Aorta (tissue), 1 donor: ENCODE measurements around the gene SHISA9.

DNA sequence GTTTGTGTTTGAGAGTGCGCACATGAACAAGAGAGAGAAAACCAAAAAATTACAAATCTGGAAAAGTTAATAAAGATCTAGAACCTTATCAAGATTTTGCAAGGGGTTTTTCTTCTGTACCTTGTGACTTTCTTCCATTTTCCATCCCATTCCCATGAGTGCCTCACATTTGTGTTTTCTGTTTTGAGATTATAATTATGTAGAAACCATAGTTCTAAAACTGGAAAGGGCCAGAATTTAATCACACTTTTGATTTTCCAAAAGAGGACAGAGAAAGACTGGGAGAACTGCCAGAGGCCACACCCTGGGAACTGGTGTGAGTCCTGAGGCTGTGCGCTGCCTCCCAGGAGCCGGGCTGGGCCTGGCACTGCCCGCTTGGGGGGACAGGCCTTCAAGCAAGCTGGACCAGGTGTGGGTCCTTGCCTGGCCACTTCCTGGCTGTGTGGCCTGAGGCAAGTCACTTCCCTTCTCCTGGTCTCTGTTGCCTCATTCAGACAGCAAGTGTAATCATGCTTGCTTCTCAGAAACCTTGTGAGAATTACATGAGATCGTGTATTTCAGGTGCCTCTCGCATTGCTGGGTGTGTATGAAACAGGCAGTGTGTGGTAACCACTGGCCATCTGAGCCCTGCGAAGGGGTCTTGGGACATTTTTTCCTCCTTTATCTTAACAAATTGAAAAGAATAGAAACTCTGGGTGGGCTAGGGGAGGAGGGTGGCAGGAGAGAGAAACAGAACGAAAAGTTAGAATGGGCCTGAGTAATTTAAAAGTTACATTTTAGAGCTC is 143.0 kb downstream of the SNX29 start:
- PRO-cap: no peak

GRCh38 chr16:12255972-12256426 is 279.5 kb downstream of the SNX29 start:
- PRO-cap: no peak

GRCh38 chr16:12372246-12372854 is 395.8 kb downstream of the SNX29 start:
- PRO-cap: no peak

- PRO-cap: no peak
These were observed 191.2 kb downstream of the CPPED1 start for GRCh38 chr16:12612384-12613029.

GRCh38 chr16:12619416-12619956 is 184.2 kb downstream of the CPPED1 start:
- PRO-cap: no peak

DNA sequence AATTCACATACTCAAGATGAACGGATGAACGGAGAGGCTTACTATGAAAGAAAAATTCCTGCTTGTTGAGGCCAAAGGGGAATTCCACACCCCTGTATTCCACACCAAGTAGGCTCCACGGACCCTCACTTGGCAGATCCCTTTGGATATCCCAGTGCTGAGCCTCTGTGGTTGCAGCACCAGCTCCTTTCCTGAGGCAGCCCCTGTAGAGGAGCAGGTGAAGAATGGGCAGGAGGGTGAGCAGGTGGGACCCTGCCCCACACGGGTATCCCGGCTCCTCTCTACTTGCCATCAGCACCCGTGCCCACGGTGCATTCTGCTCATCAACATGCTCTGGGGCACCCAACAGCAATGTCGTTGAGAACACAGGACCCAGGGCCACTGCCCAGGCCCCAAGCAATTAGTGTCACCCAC is 113.0 kb downstream of the CPPED1 start:
- PRO-cap: no peak

- PRO-cap: no peak
These were observed at the start of gene SHISA9 for GRCh38 chr16:12901244-12901953. Gene SHISA9 (plus strand): TSS chr16:12901598.

GRCh38 chr16:13794965-13795731 is 124.8 kb upstream of the ERCC4 start:
- PRO-cap: no peak

GRCh38 chr16:13920552-13921093 is 669 bp downstream of the ERCC4 start:
- PRO-cap: no peak

DNA sequence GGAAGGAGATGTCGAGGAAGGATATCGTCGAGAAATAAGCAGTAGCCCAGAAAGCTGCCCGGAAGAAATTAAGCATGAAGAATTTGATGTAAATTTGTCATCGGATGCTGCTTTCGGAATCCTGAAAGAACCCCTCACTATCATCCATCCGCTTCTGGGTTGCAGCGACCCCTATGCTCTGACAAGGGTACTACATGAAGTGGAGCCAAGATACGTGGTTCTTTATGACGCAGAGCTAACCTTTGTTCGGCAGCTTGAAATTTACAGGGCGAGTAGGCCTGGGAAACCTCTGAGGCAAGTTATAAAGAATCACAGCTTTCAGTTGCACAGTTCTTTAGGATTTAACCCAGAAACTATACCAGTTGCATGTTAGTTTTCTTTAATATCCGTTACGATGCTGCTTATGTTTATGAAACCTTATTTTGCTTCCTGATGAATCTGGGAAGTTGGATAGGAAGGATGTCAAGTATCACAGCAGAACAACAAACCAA is 15.5 kb downstream of the ERCC4 start:
- PRO-cap: no peak

DNA sequence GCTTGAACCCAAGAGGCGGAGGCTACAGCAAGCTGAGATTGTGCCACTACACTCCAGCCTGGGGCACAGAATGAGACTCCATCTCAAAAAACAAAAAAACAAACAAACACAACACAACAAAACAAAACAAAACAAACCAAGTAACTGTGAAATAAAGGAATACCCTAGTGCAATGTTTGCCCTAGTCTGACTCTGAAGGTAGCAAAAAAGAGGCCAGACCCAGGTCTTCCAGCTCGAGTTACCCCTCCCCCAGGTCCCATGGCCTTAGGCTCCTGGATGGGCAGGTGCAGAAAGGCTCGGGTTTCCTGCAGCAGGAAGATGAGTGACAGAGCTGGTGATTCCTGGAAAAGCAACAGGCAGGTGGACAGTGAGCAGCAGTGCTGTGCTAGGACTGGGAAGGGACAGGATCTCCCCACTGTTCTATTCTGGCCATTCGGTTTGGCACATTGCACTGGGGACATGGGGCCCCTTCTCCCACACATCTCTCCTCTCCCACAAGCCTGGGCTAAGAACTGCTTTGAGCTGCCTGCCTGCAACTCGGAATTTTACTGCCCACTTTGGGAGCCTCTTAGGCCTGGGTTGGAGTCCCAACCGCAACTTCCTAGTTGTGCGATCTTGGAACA is 42.9 kb upstream of the MRTFB start:
- PRO-cap: no peak

DNA sequence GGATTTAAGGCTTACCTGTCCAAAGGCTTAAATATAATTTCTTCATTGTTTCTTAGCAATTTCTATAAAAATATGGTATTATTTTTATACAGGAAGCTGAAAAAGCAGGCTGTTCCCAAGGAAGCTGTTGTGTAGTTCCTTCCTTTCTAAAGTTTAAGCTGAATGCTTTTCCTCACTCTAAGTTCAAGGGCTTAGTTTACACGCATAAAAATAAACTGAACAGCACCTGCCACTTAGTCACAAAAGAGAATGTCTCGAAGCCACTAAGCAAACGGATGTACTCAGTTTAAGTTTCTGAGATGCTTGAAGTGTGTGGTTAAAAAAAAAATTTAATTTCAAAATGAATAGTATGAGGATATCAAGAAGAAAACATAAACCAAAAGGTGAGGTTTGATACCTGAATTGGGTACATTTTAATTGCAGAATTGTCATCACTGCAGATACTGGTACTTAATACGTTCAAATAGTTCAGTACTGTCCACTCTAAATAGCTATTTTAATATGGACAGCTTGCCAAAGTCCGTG is 38.0 kb downstream of the MRTFB start:
- PRO-cap: no peak

DNA sequence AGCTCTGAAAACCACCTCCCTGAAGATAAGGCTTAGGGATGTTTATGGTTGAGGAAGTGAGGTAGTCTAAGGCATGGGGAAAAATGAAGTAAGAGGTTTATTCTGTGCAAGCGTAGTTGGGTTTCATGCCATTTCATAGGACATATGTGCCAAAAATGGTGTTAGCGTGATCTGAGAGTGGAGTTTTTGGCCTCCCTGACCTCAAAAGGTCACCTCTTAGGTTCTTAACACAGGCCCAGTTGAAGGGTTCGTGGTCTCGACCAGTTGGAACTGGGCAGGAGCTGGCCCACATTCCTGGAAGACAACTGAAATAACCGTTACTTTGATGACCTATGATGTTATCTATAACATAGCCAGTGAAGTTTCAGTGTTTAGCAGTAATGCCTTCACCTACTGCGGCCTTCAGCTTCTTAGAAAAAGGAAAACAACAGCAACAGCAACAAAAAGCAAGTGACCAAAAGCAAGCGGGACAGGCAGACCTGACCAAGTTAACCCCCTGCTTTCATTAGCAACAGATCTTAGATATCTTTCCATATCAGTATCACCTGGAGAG is 57.1 kb downstream of the MRTFB start:
- PRO-cap: no peak

DNA sequence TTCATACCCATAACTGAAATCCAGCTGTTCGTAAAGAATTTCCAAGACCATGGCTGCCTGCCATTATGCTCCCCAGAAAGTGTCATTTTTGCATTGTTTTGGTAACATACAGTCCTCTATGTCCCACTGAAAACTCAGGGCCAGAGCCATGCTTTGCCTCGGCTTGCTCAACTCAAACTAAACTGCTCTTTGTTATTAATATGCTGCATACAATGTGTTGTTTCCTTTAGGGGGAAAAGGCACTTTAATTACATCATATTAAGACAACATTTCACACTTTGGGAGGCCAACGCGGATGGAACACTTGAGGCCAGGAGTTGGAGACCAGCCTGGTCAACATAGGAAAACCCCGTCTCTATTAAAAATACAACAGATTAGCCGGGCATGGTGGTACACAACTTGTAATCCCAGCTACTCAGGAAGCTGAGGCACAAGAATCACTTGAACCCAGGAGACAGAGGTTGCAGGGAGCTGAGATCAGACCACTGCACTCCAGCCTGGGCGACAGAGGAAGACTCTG is 132.2 kb downstream of the MRTFB start:
- PRO-cap: no peak

- PRO-cap: bidirectional peak, plus-strand start at chr16:14302244, minus-strand start at chr16:14302100
These were observed 231.4 kb downstream of the MRTFB start for GRCh38 chr16:14302206-14303143.

GRCh38 chr16:14303463-14304408 is 232.6 kb downstream of the MRTFB start:
- PRO-cap: no peak

GRCh38 chr16:14337357-14338126 is 266.4 kb downstream of the MRTFB start:
- PRO-cap: no peak

DNA sequence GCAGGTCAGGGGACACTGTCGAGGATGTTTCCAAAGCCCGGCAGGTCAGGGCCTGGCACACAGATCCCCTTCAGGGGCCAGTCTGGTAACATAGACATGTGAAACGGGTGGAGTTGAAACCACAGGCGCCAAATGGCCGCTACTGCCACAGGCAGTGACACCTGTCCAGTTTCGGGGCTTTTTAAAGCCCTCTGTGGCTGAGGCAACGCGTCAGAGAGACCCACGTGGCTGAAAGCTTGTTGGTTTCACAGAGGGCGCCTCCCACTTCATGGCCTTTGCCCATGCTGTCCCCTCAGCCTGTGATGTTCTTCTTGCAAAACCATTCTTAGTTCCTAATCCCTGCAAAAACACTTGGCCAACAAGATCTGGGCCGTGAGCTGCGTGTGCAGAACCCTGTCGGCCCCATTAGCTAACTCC is 224.0 kb downstream of the PARN start:
- PRO-cap: no peak

DNA sequence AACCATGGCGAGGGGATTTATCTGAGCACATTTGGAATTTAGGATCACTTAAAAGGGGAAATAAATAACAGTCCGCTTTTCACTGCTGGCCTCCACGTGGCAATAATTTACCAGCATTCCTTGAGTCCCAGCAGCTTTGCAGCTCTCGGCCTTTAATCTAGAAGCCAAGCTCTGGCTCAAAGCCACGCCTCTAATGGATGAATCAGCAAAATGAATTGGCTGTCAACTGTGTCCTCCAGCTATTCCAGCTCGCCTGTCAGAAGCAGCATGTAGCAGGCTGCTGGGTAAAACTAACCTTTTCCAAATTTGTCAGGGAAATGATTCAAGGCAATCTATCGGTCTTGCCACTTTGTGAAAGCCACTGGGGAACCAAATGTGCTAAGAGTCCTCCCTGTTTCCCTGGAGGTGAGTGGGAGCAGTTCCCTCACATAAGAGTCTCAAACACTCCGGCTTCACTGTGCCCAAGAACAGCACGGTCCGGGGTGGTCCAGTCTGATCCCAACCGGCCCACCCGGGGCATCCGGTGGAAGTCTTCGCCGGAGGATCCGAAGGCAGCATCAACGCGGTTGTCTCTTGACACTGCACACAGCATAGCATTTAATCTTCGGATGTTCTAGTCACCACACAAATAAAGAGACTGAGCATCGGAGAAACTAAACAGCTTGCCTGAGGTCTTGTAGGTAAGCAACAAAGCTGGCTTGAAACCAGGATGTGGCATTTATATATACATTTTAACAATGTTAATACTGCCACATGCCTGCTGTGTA is 143.3 kb downstream of the PARN start:
- PRO-cap: no peak

DNA sequence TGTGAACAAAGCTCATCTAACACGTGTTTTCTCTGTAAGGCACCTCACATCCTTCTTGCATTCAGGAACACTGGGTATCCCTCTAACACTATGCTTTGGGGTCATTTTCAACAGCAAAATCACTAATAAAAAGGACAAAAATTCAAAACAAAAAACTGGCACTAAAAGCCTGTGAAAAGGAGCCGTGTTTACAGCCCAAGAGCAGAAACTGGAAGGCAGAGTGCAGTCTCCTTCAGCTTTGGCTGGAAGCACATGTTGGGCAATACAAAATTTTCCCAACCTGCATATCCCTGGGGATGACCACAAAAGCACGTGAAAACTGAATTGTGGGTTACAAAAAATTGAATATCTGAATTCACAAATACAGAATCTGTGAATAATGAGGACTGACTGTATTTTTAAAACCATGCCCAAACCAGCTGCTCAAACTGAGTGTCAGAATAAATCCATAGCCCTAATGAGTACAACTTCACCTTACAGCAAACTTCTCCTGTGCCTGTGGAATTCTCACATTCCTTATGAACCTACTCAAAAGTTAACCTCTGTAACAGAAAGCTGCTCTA is 102.3 kb downstream of the PARN start:
- PRO-cap: no peak